Duodenum (tissue), 1 donor: ENCODE measurements around a stretch of chr3.

GRCh38 chr3:11154931-11155327, 636 bp downstream of the HRH1 start:
- PRO-cap, result no peak

GRCh38 chr3:11272919-11273196, 661 bp downstream of the ATG7 start:
- PRO-cap, result no peak

GRCh38 chr3:11549467-11550161, 94.1 kb downstream of the VGLL4 start:
- PRO-cap, result no peak

DNA sequence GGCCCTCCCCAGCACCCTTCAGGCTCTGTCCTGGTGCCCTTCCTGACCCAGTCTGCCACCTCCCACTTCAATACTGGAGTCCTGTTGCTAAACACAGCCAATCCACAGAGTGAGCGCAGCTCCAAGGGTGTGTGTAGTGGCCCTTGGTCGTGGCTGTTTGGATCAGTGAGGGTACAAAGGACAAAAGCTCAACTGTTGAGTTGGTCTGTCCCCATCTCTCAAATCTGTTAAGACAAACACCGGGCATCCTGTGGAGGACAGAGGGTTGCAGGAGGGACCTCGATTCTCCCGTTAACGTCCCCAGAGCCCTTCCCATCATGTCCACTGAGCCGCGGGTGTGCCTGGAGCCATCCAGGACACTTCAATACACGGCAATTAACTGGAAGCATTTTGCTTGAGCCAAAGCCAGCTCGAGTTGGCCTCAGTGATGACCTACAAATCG, 84.2 kb downstream of the VGLL4 start:
- PRO-cap, result no peak

DNA sequence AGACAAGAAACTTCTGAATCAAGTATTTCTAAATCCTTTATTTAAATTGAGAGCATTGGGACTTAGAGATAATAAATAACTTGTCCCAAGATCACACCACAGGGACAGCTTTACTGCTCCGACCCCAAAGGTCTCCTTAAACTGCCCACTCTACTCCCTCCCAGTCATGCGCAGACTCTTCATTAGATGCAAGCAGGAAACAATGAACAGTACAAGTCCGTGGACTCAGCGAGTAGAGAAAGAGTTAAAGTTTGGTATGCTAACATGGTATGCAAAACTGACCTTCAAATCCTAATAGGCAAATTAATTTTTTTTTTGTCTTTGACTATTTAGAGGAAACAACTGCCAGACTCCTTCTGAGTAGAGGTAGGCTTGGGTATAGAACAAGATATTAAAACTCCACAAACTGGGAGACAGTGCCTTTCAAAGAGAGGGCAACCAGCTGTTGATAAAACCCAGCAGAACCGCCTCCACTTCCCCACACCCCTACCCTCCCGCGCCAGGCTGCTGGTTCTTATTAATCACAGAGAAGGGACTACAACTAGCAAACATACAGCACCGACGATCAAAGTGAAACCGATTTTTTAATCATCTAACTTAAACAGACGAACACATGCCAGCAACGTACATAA, 74.7 kb upstream of the VGLL4 start:
- PRO-cap, result no peak

DNA sequence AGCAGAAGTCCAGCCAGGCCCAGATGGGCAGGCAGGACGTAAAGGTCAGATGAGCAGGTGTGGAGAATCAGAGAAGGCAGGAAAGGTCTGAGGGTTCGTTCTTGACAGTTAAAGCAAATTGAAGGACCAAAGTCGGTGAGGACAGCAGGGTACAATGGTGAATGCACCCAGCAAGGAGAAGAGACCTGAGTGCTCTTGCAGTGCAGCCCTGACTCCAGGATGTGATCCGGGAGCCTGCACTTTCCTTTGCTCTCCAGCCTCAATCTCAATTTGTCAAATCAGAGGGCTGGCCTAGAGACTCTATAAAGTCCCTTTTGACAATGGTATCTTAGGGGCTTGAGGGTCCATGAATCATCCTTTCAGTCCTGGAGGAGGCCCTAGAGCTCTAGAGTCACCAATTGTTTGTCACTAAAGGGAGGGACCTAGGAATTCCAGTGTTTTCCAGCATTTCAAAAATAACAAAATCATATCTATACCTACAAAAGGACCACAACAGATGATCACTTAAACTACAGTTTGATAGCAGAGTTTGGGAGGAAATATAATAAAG, 9.3 kb downstream of the TIMP4 start:
- PRO-cap, result no peak

DNA sequence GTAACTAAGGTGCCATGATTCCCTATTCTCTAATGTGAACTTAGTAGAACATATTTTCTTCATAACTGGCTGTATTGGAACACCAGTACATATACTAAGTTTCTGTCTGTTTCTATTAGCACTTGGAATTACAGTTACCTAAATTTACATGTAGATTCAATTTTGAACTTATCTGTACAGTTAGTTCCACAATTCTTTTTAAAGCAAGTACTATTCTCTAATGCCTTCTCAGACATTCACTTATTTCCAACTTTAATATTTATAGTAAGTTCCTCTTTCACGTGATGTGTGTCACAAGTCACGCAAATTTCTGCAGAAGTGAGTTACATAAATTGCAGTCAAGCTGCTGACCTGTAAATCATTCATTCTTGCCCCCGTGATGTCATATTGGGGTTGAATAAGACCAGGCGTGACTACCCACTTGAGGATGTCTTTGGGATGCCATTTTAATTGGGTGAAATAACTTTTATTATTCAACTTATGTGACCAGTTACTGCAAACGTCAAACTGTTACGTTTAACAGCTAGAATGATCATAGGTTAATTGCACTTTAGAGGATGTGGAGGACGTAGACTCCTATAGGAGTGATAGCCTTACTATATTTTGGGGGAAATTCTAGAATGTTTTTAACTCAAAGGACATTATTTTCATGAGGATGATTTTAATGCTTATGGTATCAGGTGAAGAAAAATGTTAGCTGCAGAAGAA, 15.1 kb downstream of the PPARG start:
- PRO-cap, result no peak

DNA sequence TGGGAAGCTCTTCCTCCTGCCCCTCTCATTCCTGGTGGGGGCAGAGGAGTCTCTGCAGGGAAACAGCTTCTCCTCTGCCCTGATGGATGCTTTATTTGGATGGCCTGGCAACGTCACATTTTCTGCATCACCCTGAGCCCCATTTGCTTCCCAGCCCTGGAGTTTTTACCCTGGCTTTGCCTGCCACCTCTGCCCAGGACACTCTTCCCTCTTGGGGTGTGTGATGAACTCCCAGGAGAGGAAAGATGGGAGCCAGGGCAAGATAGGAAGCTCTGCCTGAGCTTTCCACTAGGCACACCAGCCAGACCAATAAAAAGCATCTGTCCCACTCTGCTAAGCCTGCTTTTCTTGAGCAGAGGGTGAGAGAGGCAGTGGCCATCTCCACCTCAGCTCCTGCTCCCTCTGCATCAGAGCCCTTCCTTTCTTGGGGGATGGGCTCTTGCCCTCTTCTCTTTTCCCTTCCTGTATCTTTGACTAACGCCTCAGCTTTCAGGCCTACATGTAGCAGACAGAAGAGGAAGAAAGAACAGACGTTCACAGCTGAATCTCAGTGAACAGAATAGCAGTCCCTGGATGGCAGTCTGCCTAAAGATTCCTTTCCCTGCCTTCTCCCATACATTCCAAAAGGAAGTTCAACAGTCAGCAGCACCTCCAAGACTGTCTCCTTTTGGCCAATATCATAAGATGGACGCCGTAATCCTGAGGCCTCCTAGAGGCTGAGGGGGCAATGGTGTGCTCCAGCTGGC, 39.6 kb downstream of the PPARG start:
- PRO-cap, result no peak

DNA sequence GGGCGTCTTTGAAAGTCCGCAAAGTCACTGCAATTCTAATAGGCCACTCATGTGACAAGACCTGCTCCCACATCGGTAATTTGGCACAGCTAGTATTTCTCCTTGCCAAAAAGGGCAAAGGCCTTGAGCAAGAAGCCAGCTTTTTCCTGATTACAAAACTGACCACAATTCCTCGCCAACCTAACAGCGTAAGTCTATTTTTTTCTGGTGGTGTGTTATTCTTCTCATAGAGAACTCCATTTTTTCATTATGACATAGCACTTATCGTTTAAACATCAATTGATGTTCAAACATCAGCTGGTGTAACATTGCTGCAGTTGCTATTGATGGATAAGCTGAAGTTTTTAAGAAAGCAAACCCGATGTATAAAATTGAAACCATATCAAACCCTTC, 61.6 kb downstream of the PPARG start:
- PRO-cap, result no peak

DNA sequence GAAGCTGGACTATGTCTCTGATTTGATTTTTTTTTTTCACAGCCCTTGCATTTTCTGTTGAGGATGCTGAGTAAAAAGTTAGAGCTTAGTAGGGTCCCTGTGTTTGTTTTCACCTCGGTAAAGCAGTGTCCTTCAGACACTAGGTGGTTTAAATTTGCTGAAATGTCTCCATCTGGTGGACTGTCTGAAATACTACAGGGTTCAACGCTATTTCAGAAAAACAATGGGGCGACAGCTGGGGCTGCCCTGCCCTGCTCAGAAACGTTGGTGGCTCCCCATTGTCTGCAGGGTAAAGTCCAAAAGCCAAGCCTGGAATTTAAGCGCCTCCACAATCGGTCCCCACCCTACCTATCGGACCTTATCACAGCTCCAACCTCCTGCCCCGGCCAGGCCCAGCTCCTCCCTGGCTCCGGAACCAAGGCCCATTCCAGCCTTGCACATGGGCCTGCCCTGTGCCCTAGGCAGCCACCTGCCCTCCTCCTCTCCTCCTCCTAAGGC, 4.4 kb upstream of the TSEN2 start:
- PRO-cap, result no peak

- PRO-cap, result no peak
Measured at GRCh38 chr3:12574347-12575193, 17.7 kb downstream of the MKRN2 start.

- PRO-cap, result no peak
Measured at GRCh38 chr3:12647549-12648093, 16.3 kb downstream of the RAF1 start.

DNA sequence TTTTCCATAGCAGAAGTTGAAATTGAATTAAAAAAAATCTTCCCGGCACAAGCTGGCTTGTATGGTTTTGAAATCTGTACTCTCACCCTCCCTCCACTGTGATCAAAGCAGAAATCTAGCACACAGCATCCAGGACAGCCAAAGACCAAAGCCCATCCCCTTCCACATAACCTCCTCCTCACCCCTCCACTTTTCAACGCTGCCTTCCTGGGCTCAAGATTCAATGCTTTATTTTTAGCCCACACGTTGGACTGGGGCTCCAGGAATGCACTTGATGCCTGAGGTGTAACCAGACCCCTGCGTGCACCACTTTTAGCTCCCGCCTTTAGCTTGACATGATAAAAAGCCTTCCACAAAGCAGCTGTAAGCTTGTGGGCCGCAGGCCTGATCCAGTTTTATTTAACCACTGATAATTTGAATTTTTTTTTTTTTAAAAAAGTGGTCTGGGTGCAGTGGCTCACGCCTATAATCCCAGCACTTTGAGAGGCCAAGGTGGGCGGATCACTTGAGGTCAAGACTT, 29.8 kb downstream of the TMEM40 start:
- PRO-cap, result no peak

GRCh38 chr3:12740983-12741593, 18.0 kb downstream of the TMEM40 start:
- PRO-cap, result no peak

GRCh38 chr3:12897295-12897884, 56.0 kb upstream of the RPL32 start:
- PRO-cap, result no peak

- PRO-cap, result no peak
Measured at GRCh38 chr3:12897885-12899048, 56.9 kb upstream of the RPL32 start.

GRCh38 chr3:12924555-12924924, 83.2 kb upstream of the RPL32 start:
- PRO-cap, result no peak

GRCh38 chr3:12952386-12952913, 111.1 kb upstream of the RPL32 start:
- PRO-cap, result no peak

DNA sequence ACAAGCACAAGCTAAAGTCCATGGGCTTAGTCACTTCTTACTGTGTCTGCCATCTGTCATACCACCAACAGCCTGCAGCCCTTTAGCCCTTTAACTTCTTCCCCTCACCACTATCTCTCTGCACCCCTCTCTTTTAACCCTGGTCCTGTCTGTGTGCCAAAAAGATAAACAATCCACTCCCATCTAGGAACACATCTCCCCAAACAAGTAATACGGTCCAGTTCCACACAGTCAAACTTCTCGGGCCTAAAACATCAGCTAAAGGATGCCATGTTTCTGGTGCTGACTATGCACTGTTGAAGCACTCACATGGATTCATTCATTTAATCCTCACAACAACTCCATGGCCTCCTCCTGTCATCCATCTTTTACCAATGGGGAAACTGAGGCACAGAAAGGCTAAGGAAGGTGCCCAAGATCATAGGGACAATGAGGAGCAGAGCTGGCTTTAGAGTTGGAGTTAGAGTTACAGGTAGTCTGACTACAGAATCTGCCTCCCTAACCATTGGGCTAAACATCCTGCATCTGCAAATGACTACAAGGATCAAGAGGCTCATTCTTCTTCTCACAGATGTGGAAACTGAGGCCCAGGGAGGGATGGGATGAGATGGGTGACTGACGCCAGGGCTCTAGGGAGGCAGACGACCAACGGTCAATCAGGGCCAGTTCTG, 111.6 kb downstream of the IQSEC1 start:
- PRO-cap, result no peak

GRCh38 chr3:12966284-12967537, 106.5 kb downstream of the IQSEC1 start:
- PRO-cap, result no peak